Bronchial epithelial cell (primary cell): ENCODE data around the genes LRTM2 and DCP1B.

GRCh38 chr12:1282608-1283485, 291.8 kb downstream of the ERC1 start:
- RRBS, 2 experiments: no CpG with 5 or more reads among the region's 7 CpGs

DNA sequence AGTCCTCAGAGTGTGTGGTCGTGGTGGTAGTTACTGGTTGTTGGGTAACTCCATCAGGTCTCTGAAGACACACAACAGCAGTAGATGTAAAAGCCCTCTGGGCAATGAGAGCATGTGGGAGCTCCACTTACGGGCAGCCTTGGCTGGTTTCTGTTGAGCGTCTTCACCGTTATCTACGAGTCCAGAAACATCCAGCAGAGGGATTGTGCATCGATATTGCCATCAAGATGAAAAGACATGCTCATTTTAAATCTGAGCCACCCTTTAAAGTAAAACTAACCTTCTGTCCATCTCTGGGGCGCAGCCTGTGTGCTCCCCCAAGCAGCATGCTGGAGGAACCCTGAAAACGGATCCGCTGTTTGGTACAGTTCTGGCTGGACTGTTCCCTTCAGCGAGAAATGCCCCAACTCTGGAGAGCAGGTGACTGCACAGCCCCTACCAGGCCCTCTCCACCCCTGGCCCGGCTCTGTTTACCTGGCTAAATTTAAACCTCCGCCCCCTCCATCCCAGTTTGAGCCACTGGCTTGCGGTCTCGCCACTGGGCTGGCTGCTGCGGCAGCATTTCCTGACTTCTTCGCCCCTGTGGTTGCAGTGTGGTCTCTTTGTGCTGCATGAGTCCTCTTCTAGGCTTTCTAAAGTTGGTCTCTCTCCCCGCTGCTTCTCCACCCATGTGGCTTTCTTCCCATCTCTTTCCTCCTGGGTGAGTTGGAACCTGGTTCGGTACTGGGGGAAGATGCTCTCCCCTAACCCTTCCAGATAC, 60.9 kb downstream of the FBXL14 start:
- RRBS, 2 experiments: no CpG with 5 or more reads among the region's 18 CpGs

- RRBS, 2 experiments: no CpG with 5 or more reads among the region's 18 CpGs
Measured at GRCh38 chr12:1576061-1576740, 18.2 kb downstream of the FBXL14 start.

- RRBS, 2 experiments: no CpG with 5 or more reads among the region's 28 CpGs
Measured at GRCh38 chr12:1605553-1606671, 11.5 kb upstream of the FBXL14 start.

- RRBS, 2 experiments: 58 to 77% methylated on average over 20 of the region's 43 CpGs
Measured at GRCh38 chr12:1639616-1640182, 10.7 kb downstream of the WNT5B start.

DNA sequence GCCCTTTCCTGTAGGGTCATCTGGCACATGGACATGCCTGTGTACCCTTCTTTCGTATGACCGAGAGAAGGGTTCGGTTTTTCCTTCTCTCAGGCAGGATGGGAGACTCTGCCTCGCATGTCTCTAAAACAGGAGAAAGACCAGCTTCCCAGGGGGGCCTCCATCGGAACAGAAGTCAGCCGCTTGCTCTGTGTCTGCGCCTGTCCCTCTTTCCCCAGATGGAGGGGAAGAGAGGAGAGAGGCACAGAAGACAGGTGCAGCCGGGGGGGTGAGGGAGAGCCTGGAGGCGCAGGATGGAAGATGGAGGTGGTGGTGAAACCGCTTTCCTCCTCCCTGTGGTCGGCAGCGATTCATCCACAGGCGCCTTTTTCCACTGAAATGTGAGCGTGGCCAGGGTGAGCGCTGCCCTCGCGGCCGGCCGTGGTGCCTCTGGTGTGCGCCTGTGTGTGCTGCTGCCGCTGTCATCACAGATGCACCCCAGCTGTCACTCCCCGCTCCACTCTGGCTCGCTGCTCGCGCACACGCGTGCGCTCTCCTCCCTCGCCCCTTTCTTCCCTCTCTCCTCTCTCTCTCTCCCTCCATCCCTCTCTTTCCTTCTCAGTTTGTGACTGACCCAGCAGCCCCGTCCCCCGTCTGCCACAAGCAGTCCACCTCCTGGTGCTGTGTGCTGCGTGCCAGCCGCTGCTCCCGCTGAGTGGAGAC, at the start of gene LRTM2:
Gene LRTM2 (plus strand): TSS at position 581 of the 702 bp plus-strand sequence.
- RRBS, 2 experiments: no CpG with 5 or more reads among the region's 34 CpGs

GRCh38 chr12:1939325-1939625, 20.8 kb upstream of the CACNA2D4 start:
- RRBS, 2 experiments: no CpG with 5 or more reads among the region's 6 CpGs

GRCh38 chr12:2003595-2004797, at the start of gene DCP1B:
Gene DCP1B, minus strand, starts transcription at chr12:2004457.
- RRBS, 2 experiments: no CpG with 5 or more reads among the region's 67 CpGs

DNA sequence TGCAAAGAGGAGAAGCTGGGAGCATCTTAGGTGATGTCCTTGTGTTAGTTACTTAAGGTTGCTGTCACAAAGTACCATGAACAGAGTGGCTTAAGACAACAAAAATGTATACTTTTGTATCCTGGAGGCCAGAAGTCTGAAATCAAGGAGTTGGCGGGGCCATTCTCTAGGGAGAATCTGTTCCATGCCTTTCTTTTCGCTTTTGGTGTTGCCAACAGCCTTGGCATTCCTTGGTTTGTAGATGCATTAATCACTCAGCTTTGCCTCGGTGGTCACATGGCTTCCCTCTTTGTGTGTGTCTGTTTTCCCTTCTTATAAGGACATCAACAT, 365.9 kb upstream of the FKBP4 start:
- RRBS, 2 experiments: no CpG with 5 or more reads among the region's 3 CpGs

- RRBS, 2 experiments: no CpG with 5 or more reads among the region's 6 CpGs
Measured at GRCh38 chr12:2449298-2449556, 345.5 kb upstream of the FKBP4 start.

DNA sequence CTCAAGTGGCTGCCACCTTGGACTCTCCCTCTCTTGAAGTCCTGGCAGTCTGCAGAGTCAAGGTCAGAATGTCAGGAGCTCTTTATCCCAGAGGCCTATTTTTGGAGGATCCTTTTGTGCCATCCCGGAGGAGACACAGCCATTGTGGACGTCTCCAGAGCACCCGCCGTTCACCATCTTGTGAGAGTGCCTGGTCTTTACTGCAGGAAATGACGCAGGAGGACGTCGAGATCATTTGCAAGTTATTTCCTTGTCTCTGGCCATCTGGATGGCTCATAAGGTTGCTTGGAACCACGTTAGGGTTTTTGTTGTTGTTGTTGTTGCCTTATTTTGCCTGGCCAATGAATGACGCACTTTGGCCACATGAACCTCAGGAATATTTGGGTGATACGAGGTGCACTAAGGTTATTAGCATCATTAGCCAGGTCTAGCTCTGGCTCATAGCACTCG, 344.0 kb upstream of the FKBP4 start:
- RRBS, 2 experiments: no CpG with 5 or more reads among the region's 11 CpGs

GRCh38 chr12:2490767-2491340, 303.9 kb upstream of the FKBP4 start:
- RRBS, 2 experiments: no CpG with 5 or more reads among the region's 6 CpGs

- RRBS, 2 experiments: no CpG with 5 or more reads among the region's 21 CpGs
Measured at GRCh38 chr12:2540377-2541257, 254.2 kb upstream of the FKBP4 start.

- RRBS, 2 experiments: no CpG with 5 or more reads among the region's 12 CpGs
Measured at GRCh38 chr12:2640473-2641220, 154.1 kb upstream of the FKBP4 start.

- RRBS, 2 experiments: 2% methylated on average over 19 of the region's 66 CpGs
Measured at GRCh38 chr12:2690705-2691609, 103.8 kb upstream of the FKBP4 start.

- RRBS, 2 experiments: 3 to 5% methylated on average over 3 to 5 of the region's 35 CpGs
Measured at GRCh38 chr12:2793723-2794401, 908 bp upstream of the FKBP4 start.

GRCh38 chr12:2845158-2845808, 10.4 kb upstream of the NRIP2 start:
- RRBS, 2 experiments: no CpG with 5 or more reads among the region's 9 CpGs

DNA sequence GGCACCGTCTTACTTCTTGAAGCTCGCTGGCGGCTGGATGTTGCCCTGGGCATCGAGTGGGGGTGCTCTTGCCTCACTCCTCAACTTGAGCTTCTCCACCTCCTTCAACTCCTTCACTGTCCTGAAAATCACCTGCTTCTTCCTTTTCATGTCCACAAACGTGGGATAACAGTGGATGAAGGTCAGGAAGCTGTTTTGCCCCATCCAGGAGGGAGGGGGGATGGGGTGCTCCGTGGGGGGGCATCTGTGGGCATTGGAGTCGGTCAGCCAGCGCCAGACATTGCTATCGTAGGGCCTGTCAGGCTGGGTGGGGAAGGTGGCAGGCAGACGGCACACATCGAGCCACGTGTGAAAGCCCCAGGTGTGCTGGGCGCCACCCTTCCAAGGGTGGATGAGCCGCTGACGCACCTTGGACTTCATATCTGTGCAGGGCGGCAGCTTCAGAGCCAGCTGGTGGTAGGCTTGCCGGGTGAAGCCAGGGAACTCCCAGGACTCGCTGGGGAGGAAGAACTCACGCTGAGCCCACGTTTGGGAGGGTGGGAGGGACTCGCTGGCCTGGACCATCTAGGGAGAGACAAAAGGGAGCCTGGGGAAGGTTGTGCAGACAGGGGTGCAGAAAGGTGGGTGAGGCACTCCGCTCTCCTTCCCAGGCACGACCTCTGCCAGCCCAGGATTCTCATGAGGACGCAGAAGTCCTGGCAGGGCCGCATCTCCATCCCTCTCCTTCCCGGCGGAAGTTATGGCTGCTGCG, 1.8 kb downstream of the TEX52 start:
- RRBS, 2 experiments: no CpG with 5 or more reads among the region's 28 CpGs

- RRBS, 2 experiments: 55 to 66% methylated on average over 2 of the region's 16 CpGs
Measured at GRCh38 chr12:2962851-2963670, 3.9 kb downstream of the TEAD4 start.

DNA sequence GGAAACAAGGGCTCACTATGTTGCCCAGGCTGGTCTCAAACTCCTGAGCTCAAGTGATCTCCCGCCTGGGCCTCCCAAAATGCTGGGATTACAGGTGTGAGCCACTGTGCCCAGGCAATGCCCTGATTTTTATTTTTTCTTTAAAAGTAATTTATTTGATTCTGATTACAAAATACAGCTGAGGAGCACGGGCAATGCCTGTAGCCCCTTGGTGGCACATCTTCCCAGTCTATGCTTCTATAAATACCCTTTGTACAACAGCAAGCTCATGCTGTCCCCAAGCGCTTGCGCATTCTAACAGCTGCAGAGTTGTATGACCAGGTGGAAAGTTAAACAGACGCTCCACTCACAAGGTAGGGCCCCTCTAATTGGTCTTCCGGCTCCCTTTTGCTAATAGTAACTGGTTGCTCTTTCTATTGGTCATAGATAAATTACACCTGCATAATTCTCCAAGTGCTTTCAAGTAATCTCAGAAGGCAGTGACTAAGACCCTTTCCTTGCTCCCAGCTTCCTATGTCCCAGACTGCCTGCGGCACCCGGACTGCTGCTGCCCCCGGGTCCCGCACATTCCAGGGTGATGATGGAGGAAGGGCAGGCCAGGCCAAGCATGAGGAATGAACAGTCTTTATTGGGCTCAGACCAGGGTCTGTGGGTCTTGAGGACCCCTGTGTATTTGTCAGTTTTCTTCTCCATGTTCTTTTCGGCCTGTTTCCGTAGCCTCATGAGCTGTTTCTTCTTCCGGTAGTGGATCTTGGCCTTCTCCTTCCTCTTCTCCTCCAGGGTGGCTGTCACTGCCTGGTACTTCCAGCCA, 6.1 kb upstream of the TSPAN9 start:
- RRBS, 2 experiments: no CpG with 5 or more reads among the region's 13 CpGs